Peyer's patch (tissue), 4 donors: ENCODE results near the genes SERTAD3 and BLVRB.

DNA sequence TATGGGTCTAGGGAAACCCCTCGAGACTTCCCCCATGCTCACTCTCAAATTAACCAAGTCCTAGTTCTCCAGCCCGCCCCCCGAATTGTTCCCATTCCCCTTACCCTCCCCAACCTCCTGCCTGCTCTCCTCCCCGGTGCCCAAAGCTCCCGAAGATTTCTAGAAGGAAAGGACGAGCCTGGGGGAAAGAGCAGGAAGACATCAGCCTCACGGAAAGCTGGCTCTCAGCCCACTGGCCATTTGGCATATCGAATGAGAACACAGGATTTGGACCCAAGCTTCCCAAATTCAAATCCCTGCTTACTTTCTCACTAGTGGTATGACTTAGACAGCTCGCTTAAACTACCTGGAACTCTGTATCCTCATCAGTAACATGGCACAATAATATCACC is 304 bp upstream of the TTC9B start:
- PRO-cap, result no peak
- RAMPAGE, long total RNA, 4 experiments, result no peak in any of the 4 experiments

DNA sequence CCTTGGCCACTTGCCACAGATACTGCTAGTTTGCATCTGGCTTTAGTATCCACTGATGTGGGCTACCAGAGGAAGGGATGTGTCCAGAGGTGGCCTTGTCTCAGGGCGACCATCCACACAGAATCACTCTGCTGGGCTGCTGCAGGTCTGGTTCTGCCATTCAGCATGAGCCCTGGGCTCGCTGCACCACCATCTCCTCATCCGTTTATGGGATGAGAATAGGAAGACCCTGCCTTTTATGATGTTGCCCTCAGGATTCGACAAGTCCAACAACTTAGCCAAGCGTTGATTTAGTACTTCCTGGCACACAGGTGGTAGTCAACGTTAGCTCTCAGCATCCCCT is 31.1 kb upstream of the AKT2 start:
- PRO-cap, result no peak
- RAMPAGE, long total RNA, 4 experiments, result no peak in any of the 4 experiments

DNA sequence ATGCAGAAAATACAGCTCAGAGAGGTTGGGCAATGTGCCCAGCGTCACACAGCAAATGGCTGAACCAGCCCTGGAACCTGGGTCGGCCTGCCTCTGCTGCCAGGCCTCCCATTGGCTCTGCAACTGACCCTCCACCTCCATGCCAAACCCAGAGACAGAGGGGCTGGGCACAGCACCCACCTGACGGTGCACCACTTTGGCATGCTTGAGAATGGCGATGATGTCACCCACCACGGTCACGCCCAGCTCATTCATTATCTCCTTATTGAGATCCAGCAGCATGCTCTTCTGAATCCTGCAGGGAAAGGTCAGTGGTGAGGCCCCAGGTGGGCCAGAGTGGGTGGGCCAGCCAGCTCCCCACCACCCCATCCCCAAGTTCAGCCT is 12.3 kb downstream of the C19orf47 start:
- PRO-cap, result no peak
- RAMPAGE, long total RNA, 4 experiments, result start-site peak on the minus strand in 1 of 4 experiments, centred at position 216 of the sequence, 5 reads per replicate

DNA sequence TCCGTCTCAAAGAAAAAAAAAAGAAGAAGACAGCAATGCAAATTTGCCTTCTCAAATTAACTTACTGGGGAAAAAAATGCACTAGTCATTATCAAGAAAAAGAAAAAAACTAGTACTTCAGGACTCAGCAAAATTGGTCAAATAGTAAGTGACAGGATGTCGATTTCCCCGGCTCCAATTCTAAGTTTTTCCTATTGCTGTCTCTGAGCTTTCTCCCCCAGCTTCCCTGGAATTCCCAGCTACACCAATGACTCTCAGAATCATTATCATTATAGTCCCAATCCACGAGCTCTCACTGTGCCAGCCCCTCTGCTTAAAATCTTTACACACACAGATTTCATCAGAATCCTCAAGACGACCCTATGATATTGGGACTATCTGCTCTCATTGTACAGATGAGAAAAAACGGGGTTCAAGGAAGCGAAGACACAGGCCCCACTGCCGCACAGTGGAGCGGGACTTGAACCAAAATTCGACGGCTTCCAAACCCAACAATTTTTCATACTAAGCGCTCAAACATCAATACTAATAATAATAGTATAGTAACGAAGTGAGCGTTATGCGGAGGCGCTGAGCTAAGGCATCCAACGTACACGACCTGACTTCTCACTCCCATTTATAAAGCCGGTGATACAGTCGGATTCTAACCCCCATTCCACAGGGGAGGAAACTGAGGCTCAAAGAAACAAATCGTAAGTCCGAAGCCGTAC is 517 bp downstream of the C19orf47 start:
- PRO-cap, result no peak
- RAMPAGE, long total RNA, 4 experiments, result no peak in any of the 4 experiments

GRCh38 chr19:40374224-40374850 is 15.6 kb downstream of the HIPK4 start:
- PRO-cap, result no peak
- RAMPAGE, long total RNA, 4 experiments, result no peak in any of the 4 experiments

- PRO-cap, result bidirectional peak, plus-strand start at chr19:40417375, minus-strand start at chr19:40417210
- RAMPAGE, long total RNA, 4 experiments, result no peak in any of the 4 experiments
Measured at GRCh38 chr19:40417032-40417550, 3.9 kb upstream of the PRX start.

DNA sequence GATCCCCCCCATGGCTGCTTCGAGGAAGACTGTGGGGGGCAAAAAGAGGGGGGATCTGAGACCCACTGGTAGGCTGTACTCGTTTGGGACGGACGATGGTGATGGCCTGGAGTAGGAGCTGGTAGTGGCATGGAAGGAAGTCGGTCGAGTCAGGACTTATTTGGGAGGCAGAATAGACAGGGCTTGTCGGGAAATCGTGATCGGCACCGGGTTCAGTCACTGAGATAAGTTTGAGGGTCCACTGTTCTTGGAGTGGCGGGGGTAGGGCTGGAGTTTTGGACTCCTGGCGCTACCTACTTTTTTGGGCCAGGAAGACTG is 869 bp downstream of the SERTAD1 start:
- PRO-cap, result no peak
- RAMPAGE, long total RNA, 4 experiments, result no peak in any of the 4 experiments

- PRO-cap, result bidirectional peak, plus-strand start at chr19:40444517, minus-strand start at chr19:40444335; bidirectional peak, plus-strand start at chr19:40444888, minus-strand start at chr19:40444688
- RAMPAGE, long total RNA, 4 experiments, result start-site peak on the minus strand in 3 of 4 experiments, at chr19:40444289-40444342 at its widest, 15 to 67 reads per replicate
Measured at GRCh38 chr19:40443955-40445007, at the start of gene SERTAD3. SERTAD3 (minus strand) TSS chr19:40444335.

DNA sequence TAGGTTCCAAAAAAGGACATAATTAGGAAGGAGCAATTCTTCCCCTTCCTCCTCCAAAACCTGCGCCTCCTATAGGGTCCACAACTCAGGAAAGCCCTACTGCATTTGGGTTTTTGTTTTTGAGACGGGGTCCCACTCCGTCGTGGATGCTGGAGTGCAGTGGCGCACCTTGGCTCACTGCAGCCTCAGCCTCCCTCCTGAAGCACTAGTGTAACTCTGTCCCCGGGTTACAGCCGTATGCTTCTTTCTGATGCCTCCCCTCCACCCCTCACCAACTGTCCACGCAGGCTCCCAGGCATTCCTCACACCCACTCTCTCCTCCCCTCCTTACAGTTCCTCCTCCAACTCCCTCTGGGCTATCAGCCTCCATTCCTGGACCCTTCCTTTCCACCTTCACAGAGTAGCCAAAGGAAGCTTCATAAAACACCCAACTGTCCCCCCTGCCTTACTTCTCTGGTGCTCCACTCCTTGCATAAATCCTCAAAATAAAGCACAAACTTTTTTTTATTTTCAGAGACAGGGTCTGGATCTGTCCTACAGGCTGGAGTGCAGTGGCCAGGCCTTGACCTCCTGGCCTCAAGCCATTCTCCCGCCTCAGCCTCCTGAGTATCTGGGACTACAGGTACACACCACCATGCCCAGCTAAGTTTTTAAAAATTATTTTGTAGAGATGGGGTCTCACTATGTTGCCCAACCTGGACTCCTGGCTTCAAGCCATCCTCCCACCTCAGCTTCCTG is 2.3 kb upstream of the SERTAD3 start:
- PRO-cap, result no peak
- RAMPAGE, long total RNA, 4 experiments, result no peak in any of the 4 experiments

DNA sequence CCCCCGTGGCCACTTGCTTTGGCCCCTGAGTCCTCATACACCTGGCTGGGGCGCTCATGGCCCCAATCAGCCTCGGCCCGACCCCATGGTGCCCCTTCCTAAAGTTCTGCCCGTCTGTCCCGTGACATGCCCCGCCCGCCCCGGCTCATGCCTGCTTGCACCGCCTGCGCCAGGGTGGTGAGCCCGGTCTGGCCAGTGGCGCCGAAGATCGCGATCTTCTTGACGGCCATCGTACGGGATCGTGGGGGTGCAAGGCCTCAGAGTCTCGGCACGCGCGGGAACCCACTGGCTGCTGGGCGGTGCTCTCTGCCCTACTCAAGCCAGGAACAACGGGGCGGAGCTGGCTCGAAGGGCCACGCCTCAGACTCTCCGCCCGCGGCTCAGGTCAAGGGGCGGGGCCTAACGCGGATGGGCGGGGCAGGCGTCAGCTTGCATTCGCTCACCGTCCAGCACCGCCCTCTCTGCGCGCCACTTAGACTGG is at the start of gene BLVRB:
BLVRB (minus strand) TSS at position 287 of the 481 bp plus-strand sequence.
- PRO-cap, result bidirectional peak, plus-strand start outside the sequence, minus-strand start at position 287 of the sequence
- RAMPAGE, long total RNA, 4 experiments, result start-site peak on the minus strand in 4 of 4 experiments, centred at positions 289 to 302 of the sequence, 100 to 1,157 reads per replicate

- PRO-cap, result no peak
- RAMPAGE, long total RNA, 4 experiments, result no peak in any of the 4 experiments
Measured at GRCh38 chr19:40590535-40591067, 10.6 kb upstream of the LTBP4 start.

- PRO-cap, result unidirectional peak, minus-strand start at chr19:40609624; bidirectional peak, plus-strand start at chr19:40610181, minus-strand start at chr19:40609985
- RAMPAGE, long total RNA, 4 experiments, result start-site peak on the plus strand in 1 of 4 experiments, at chr19:40609251-40609870 at its widest, 58 reads per replicate
Measured at GRCh38 chr19:40609470-40610330, 8.5 kb downstream of the LTBP4 start.

DNA sequence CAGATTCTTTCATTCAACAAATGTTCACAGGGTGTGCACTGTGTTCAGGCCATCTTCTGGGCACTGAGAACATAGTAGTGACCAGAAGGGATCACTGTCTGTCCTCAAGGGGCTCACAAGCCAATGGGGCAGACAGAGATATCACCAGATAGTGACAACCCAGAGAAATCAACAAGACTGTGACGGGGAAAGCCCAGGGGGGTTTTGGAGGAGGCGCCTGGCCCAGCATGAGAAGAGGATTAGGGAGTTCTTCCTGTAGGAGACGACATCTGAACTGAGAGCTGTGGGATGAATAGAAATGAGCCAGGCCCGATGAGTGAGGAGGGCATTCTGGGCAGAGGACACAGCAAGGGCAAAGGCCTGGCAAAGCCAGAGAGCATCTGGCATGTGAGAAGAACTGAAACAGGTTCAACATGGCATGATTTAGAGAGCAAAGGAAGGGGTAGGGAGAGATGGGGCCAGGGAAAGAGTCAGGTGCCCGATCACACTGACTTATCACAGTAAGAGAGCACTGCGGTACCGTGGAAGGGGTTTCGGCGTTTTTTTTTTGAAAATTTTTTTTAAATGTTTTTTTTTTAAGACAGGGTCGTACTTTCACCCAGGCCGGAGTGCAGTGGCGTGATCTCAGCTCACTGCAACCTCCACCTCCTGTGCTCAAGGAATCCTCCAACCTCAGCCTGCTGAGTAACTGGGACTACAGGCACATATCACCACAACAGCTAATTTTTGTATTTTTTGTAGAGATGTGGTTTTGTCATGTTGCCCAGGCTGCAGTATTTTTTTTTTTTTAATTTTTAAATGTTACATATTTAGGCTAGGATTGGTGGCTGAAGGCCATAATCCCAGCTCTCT is 18.7 kb downstream of the LTBP4 start:
- PRO-cap, result no peak
- RAMPAGE, long total RNA, 4 experiments, result no peak in any of the 4 experiments

DNA sequence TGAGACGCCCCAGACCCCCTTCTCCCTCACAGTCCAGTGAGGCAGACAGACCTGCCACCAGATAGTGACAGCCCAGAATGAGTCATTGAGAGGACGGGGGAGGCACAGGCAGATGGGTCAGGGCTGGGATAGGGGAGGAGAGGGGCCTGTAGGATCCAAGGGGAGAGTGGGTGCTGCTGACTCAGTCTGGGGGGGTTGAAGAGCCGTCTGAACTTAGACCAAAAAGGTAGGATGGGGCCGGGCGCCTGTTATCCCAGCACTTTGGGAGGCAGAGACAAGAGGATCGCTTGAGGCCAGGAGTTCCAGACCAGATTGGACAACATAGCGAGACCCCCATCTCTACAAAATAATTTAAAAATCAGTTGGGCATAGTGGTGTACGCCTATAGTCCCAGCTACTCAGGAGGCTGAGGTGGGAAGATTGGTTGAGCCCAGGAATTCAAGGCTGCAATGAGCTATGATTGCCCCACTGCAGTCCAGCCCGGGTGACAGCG is 26.4 kb downstream of the NUMBL start:
- PRO-cap, result no peak
- RAMPAGE, long total RNA, 4 experiments, result no peak in any of the 4 experiments

- PRO-cap, result bidirectional peak, plus-strand start at chr19:40720837, minus-strand start at chr19:40720698
- RAMPAGE, long total RNA, 4 experiments, result no peak in any of the 4 experiments
Measured at GRCh38 chr19:40720427-40720976, 3.6 kb downstream of the ITPKC start.

GRCh38 chr19:40744485-40745254 is 5.6 kb downstream of the ACTMAP start:
- PRO-cap, result no peak
- RAMPAGE, long total RNA, 4 experiments, result no peak in any of the 4 experiments

DNA sequence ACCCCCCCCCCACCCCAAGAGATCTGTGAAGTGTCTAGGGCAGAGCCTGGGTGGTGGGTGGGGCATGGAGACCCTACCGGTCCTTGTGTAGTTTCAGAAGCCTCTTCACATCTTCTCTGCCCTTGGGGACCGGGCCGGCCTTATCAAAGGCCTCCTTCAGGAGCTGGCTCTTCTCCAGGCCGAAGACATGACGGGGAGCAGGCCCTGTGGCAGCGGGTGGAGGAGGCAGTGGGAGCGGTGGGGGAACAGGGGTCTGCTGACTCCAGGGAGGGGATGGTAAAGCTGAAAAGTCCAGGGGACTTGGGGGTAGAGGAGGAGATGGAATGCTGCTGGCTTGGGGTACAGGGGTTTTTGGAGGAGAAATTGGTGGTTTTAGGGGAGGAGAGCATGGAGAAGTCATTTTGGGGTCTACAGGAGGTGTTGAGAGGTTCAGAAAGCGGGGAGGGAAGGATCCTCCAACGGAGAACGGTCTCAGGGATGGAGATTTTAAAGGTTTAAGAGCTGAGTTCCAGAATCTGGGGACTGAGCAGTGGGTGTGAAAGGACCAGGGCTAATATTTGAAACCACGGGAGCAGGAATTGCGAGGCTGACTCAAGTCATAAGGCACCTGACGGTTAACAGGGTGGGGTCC is 758 bp downstream of the ACTMAP start:
- PRO-cap, result no peak
- RAMPAGE, long total RNA, 4 experiments, result no peak in any of the 4 experiments

DNA sequence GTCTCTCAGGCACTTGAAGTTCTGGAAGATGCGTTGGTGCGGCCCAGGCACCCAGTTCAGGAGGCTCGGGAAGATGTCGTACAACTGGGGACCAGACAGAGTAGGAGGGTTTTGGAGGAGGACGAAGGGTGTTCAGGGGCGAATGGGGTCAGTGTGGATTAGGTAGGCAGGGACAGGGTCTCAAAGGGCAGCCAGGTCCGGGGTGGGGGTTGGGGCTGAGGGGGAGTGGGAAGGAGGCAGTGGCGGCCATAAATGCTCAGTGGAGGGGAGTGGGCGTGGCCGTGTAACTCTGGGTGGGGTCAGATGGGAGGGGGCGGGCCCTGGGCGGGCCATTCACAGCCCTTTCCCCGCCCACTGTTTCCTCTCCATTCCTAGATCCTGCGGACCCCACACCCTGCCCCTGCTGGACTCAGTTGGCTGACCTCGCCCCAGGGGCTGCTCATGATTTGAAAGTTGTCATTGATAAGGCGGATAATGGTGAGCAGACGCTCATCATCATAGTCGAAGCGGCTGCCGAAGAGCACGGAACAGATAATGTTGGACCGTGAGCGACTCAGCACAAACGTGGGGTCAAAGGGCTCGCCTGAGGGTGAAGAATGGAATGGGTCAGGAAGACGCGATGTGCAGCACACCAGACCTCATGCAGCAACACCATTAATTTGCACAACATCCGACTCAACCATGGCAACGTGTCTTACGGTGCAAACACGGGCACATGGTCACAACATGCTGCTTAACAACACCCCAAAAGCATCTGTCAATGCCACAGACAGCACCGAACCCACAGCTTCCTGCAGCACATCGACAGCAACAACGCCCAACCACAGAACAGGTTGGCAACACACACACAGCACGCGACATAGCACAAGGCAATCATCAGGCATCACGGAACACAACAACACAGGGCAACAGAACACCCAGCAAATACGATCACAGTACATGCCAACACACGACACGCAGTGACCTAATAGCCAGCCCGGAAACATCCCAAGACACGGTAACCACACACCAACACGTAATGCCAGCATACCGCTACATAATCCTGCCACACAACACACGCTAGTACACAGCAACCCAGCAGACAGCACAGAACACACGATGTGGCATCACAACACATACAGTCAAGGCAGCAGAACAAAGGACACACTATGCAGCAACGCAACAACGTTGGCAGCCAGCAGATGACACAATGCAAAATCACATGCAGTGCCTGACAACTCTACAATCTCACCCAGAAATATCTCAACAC is 23.6 kb downstream of the CYP2A6 start:
- PRO-cap, result no peak
- RAMPAGE, long total RNA, 4 experiments, result no peak in any of the 4 experiments

GRCh38 chr19:40923680-40924577 is 41.9 kb upstream of the CYP2A7 start:
- PRO-cap, result unidirectional peak, plus-strand start at chr19:40924234
- RAMPAGE, long total RNA, 4 experiments, result start-site peak on the plus strand in 3 of 4 experiments, at chr19:40924071-40924262 at its widest, 16 to 51 reads per replicate

DNA sequence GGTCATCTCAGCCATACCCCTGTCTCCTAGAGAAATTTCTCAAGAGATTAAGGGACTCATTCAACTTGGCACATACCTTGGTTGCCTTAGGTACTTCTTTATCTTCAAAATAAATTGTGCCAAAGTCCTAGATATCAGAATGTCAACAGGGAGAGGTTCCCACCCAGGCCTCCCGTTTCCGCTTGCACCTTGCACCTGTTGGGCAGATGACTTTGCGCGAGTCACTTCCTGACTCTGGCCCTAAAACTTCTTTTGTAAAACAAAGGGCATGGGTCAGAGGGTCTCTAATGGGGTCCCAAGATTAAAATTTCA is 25.9 kb upstream of the CYP2S1 start:
- PRO-cap, result bidirectional peak, plus-strand start at position 209 of the sequence, minus-strand start at position 74 of the sequence
- RAMPAGE, long total RNA, 4 experiments, result no peak in any of the 4 experiments